ENCODE measurements around a stretch of chr11.

GRCh38 chr11:133953556-133954008, 3.2 kb downstream of the IGSF9B start:
- PRO-cap, result no peak
- RAMPAGE, long total RNA, result no peak

DNA sequence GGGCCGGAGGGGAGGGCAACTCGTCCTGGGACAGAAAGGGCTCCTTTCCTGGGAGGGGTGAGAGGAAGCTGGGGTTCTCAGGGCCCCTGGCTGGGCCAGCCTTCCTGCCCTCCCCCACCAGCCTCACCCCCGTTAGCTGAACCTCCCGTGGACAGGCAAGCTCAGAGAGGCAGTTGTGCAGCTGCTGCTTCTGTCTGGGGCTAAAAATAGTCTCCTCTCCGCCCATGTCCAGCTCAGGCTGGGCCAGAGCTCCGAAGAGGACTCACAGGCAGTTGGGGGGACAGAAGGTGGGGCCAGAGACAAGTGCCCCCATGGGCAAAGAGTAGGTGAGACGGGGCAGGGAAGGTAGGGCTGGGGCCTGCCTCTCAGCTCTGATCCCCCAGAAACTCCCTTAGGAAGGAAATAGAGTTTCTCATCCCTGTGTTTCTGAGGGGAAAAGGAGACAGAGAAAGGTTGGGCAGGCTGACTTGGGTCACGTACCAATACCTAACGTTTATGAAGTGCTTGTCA, 29.6 kb upstream of the JAM3 start:
- PRO-cap, result no peak
- RAMPAGE, long total RNA, result no peak

- PRO-cap, result no peak
- RAMPAGE, long total RNA, result no peak
These were observed 52.2 kb downstream of the JAM3 start for GRCh38 chr11:134120811-134121705.

DNA sequence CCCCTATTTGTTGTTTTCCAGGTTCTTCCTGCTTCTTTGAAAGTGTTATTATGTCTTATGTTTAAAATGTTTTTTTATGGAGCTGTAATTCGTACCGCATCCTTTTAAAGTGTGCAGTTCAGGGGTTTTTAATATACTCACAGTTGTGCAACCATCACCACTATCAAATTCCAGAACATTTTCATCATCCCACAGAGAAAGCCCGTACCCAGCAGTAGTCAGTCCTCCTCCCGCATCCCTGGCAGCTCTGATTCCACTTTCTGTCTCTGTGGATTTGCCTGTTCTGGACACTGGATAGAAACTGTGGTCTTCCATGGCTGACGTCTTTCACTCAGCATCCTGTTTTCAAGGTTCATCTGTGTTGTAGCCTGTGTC, 73.7 kb downstream of the JAM3 start:
- PRO-cap, result no peak
- RAMPAGE, long total RNA, result no peak

DNA sequence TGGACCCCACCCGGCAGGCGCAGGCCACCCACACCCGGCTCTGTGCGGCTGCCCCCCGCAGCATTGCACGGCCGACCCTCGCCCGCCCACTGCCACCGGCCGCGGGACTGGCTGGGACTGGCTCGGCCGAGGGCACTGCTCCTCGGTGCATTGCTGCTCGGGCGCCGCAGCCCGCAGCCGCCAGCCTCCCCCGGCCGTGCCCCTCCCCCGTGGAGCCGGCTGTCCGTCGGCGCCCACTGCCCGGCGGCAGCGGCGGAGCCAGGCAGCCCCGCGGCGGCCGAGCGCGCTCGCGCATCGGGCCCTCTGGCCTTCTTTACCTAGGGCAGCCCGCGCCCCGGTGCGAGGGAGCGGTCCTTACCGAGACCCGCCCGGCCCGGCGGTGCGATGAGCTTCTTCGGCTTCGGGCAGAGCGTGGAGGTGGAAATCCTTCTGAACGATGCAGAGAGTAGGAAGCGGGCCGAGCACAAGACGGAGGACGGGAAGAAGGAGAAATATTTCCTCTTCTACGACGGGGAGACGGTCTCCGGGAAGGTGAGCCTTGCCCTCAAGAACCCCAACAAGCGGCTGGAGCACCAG, 356 bp downstream of the VPS26B start:
- PRO-cap, result no peak
- RAMPAGE, long total RNA, result no peak

- PRO-cap, result no peak
- RAMPAGE, long total RNA, result no peak
These were observed 10.1 kb downstream of the THYN1 start for GRCh38 chr11:134243150-134243424.

DNA sequence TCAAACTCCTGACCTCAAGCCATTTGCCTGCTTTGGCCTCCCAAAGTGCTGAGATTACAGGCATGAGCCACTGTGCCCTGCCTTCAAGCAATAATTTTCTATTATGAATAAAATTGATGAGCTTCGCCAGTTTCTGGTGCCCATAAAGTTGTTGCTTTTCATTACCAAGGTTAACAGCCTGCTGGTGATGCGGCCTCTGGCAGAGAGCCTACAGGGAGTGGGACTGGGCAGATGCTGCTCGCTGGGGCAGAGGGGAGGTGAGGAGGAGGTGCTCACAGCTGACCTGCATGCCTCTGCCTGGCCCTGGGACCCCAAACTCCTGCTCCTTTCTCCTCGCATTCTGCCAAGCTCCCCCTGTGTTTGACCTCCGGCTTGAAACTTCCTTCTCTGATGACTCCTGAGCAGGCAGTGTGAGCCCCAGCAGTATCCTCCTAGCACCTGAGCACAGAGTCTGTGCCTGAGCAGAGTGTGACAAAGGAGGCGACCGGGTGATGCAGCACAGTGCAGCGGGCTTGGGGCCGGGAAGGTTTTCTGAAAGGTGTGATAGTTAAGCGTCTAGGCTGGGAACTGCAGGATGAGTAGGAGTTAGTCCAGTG, 56.1 kb upstream of the B3GAT1 start:
- PRO-cap, result no peak
- RAMPAGE, long total RNA, result no peak

Data from spinal cord (tissue), 3 donors.